Bronchial lymph node (tissue), 1 donor: ENCODE measurements around the genes CHADL and NAGA.

DNA sequence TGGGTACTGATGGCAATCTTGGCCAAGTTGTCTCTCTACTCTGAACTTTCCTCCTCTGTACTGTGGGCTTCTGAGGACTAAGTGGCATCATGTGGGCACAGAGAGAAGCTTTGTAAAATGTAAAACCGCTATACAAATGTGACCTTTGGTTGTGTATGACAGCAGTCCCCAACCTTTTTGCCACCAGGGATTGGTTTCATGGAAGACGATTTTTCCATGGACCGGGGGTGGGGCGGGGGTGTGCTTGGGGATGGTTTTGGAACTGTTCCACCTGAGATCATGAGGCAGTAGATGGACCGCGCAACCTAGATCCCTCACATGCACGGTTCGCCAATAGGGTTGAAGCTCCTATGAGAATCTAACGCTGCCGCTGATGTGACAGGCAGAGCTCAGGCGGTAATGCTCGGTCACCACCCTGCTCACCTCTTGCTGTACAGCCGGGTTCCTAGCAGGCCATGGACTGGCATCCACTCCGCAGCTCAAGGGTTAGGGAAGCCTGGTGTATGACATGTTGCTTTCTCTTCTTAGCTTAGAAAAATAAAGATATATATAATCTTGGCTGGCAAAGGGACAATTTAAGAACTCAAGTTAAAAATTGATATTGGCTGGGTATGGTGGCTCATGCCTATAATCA is 21.9 kb downstream of the RBX1 start:
- PRO-cap, result unidirectional peak, plus-strand start at position 432 of the sequence

DNA sequence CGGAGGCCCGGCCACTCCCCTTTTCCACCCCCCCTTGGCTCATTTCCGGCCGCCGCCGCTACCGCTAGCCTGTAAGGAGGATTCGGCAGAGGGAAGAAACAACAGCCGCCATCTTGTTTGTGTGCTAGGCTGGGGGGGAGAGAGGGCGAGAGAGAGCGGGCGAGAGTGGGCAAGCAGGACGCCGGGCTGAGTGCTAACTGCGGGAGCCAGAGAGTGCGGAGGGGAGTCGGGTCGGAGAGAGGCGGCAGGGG is 793 bp upstream of the EP300 start:
- PRO-cap, result bidirectional peak, plus-strand start at position 74 of the sequence, minus-strand start outside the sequence

DNA sequence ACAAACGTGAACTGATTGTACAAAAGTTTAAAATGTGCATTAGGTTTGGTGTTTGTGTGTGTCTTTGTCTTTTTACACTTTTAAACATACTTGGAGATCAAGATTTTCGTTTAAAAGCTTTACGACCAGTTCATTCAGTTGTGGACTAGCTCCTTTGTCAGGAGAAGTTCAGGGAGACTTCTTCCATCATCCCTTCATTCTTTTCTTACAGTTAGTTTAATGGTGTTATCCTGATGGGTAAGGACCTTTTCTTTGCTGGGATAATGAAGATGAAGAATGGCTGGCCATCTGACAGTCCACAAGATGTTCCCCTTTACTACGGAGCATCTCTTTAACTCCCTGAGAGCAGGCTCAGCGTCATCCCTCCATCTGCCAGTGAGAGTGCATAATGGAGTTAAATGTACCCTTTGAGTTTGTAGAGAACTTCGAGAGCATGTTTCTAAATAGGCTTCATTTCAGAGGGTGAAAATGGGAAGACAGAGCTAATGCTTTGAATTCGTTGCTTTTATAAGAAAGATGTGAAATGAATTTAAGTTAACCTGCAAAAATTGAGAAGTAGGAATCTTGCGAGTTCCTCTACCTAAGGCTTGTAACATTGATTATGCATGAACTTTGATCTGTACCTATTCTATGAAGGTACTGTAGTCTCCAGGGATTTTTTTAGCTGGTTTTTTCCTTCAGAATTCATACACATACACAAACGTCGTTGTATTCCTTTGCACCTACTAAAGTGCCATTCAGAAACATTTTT is 1.7 kb downstream of the EP300 start:
- PRO-cap, result unidirectional peak, minus-strand start at position 305 of the sequence; unidirectional peak, minus-strand start at position 371 of the sequence

DNA sequence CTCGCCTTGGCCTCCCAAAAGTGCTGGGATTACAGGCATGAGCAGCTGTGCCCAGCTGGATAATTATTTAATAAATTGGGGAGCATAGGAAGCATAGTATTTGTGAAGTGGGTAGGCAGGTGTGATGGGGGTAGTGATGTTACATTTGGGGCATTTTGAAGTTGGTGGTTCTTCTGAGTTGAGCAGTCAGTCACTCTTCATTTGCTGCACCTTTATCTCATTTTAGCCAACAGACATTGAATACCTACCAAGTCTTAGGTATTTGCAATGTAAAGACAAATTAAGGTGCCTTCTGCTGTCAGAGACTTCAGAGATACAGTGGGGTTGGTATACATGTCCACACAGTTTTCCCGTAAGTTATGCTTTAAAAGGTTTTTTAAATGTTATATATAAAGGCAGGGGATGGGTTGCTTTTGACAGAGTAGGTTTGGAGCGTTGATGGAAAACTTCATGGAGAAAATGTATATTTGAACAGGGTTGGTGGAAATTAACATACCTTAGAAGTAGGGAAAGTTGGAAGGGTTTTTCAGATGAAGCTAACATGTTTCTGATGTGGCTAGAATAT is 10.8 kb downstream of the EP300 start:
- PRO-cap, result no peak

- PRO-cap, result no peak
These were observed 44.7 kb upstream of the L3MBTL2 start for GRCh38 chr22:41160431-41160848.

GRCh38 chr22:41232365-41233066 is 8.2 kb downstream of the CHADL start:
- PRO-cap, result no peak

- PRO-cap, result no peak
These were observed at the start of gene CHADL for GRCh38 chr22:41240726-41241441. TSS of gene CHADL (minus strand) at chr22:41240931.

- PRO-cap, result no peak
These were observed 12.1 kb downstream of the TEF start for GRCh38 chr22:41393747-41394278.

- PRO-cap, result no peak
These were observed 11.8 kb downstream of the TOB2 start for GRCh38 chr22:41434396-41435607.

DNA sequence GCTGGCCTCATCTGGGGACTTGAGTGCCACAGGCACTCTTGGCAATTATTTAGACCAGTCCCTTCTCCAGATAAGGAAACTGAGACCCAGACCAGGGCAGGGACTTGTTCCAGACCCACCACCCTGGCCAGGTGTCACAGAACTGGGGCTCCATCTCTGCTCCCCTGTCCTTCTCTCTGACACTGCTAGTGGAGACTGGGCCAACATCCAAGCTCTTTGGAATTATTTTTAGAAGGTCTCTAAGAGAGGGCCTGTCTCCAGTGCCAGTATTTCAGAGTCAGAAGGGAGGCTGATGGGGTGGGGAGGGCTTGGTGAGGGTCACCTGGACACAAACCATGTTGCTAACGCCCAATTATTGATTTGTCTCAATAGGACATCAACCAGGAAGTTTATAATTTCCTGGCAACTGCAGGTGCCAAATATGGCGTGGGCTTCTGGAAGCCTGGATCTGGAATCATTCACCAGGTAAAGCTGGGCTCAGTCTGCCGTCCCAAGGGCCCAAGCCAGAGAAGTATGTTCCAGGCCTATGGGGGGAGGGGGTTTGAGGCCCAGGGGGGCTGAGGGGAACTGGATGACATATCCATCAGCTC is 32.7 kb downstream of the POLR3H start:
- PRO-cap, result no peak

DNA sequence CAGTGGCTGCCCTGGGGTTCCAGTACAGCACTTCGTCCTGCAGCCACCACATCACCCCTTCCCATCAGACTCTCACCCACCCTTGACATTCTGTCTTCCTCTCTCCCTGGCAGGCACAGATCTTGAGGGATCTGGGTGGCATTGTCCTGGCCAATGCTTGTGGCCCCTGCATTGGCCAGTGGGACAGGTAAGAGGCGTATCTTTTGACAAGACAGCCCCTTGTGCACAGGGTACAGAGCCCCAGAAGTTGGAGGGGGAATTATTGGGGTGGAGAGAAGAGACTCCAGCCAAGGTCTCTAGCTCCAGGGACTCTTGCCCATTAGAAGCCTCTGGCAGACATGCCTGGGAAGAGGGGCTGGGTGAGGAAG is 21.2 kb downstream of the POLR3H start:
- PRO-cap, result no peak

GRCh38 chr22:41560042-41560678 is 650 bp upstream of the CSDC2 start:
- PRO-cap, result no peak

DNA sequence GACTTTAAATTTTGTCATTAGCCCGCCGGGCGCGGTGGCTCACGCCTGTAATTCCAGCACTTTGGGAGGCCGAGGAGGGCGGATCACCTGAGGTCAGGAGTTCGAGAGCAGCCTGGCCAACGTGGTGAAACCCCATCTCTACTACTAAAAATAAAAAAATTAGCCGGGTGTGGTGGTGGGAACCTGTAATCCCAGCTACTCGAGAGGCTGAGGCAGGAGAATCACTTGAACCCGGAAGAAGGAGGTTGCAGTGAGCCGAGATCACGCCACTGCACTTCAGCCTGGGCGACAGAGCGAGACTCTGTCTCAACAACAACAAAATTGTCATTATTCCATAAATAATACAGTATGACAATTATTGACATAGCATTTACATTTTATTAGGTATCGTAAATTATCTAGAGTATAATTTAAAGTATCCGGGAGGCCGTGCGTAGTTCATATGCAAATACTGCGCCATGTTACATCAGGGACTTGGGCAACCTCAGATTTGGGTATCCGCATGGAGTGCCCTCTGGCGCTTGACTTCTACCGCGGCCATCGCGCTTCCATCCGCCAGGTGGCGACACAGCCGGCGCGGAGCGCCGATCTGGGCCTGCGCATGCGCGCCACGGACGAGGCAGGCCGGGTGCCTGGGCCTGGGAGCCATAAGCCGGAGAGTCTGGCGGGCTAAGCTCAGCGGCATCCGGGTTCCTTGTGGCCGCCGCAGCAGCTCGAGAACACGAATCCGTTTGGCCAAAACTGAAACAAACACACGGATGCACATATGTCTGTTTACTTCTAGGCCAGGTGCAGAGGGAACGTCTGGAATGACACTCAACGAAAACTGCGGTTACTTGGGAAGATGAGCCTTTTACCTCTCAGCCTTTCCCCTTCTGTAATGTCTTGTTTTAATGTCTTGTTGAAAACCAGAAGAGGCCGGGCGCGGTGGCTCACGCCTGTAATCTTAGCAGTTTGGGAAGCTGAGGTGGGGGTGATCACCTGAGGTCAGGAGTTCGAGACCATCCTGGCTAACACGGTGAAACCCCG is 22.1 kb downstream of the SNU13 start:
- PRO-cap, result bidirectional peak, plus-strand start at position 617 of the sequence, minus-strand start at position 528 of the sequence; unidirectional peak, minus-strand start at position 882 of the sequence

DNA sequence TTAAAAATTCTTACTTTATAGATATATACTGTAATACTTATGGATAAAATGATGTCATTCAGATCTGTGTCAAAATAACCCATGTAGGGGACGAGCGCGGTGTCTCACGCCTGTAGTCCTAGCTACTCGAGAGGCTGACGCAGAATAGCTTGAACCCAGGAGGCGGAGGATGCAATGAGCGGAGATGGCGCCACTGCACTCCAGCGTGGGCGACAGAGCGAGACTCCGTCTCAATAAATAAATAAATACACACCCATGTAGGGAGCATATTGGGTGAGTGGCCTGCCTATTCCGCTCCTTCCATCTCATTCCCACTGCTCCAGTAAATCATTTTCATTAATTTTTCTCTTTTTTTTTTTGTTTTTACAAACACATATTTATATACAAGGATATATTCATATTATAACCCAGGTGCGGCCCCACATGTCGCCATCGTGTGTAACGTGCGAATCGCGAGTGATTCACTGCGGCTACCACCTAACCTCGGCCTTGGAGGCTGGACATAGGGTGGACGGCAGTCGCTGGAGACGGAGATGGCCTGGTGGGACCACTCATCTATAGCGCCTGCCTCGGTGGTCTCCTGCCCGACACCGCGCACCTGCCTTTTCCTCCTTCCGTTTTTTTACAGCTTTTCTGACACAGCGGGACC is 6.9 kb downstream of the SNU13 start:
- PRO-cap, result no peak

- PRO-cap, result no peak
These were observed 6.6 kb upstream of the SREBF2 start for GRCh38 chr22:41825950-41827103.

DNA sequence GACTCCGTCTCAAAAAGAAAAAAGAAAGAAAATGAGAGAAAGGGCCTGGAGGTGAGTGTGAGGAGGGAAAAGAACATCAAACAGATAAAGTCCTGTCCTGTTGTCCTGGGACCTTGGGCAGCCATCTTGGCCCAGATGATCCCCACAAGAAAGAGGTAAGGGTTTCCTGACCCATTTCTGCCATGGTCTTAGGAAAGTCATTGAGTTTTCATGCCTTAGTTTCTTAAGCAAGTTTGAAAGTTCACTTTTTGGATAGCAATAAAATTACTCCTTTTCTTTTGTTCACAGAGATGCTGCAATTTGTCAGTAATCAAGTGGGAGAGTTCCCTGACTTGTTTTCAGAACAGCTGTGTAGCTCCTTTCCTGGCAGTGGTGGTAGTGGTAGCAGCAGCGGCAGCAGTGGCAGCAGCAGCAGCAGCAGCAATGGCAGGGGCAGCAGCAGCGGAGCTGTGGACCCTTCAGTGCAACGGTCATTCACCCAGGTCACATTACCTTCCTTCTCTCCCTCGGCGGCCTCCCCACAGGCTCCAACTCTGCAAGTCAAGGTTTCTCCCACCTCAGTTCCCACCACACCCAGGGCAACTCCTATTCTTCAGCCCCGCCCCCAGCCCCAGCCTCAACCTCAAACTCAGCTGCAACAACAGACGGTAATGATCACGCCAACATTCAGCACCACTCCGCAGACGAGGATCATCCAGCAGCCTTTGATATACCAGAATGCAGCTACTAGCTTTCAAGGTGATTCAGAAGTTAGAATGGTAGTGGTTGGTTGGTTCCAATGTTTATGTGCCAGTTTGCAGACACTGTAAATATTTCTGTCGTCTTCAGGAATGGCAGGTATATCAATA is 33.9 kb downstream of the SREBF2 start:
- PRO-cap, result no peak

DNA sequence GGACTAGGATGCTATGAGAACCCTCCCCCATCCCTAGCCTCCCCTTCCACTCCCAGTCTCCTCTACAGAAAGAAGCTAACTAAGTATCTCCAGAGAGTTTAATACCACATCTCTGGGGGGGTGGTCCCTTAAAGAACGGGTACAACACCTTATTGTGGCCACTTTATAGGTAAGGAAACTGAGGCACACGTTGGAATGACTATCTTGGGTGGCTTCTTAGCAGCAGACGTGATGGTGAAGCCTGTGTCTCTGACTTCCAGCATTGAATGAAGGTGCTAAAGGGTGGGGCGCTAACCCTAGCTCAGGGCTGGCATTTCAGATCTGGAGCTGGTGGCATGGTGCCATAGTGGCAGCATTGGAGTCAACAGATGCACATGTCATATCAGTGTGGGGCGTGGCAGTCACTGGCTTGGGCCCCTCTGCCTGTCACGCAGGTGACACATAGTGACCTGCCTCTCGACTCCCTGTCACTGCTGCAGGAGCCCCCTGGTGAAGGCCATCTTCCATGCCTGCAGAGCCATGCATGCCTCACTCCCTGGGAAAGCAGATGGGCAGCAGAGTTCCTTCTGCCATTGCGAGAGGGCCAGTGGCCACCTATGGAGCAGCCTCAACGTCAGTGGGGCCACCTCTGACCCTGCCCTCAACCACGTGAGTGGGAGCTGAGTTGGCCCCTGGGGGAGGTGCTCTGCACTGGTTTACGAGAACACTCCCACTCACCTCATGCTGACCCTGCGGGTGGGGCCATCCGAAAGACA is 14.8 kb downstream of the SHISA8 start:
- PRO-cap, result no peak

DNA sequence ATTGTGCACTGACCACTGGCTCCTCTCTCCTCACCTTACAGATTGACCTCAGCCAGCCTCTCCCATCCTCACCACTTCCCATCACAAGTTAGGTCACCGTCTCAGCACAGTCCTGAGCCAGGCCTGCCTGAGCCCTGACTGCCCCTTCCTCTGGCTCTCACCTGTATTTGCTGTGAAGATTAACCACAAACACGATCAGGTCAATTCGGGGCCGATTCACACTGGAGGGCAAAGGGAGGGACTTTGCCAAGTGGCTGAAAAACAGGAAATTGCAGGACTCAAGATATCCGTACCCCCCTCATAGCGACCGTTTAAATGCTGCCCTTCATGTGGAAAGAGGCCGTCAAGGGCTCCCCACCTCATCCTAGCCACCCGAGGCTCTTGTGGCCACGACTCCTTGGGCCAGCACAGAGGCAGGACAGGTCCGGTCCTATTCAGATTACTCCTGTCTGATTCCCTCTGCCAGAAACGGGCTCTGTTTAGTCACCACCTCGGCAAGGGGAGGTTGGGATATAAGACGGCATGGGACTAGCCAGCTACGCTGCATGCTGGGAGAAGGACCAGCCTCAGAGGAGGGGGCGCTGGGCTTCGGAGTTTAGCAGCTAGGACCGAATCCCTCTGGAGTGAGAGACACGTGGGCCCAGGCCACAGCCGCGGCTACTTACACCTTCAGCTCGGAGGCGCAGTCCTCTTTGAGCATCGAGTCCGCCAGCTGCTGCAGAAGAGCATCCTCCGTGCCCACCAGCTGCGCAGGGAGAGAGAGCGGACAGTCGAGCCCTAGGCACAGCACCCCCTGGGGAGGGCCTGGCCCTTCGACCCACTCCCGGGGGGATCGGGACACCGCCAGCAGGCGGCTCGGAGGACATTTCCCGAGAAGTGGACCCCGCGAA is 955 bp downstream of the CENPM start:
- PRO-cap, result no peak

GRCh38 chr22:42069978-42071106 is at the start of gene NAGA:
TSS of gene NAGA (minus strand) at chr22:42070812.
- PRO-cap, result unidirectional peak, plus-strand start at chr22:42070197; bidirectional peak, plus-strand start at chr22:42070649, minus-strand start at chr22:42070563; bidirectional peak, plus-strand start at chr22:42070752, minus-strand start at chr22:42070795; bidirectional peak, plus-strand start at chr22:42070977, minus-strand start at chr22:42070882

DNA sequence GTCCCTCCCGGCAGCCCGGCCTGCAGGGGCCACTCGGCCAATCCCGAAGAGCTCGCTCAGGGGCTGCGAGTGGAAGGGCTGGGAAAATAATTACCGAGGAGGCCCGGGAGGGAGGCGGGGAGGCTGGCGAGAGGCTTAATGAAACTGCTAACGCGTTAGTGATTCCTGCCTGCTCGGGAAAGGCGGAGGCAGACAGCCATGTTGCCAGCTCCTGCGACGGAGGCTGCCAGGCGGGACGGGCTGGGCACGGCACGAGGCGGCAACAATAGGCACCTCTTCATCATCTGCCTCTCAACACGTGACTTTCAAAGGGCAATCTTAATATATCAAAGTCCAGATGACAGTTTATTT is 68.0 kb upstream of the TCF20 start:
- PRO-cap, result no peak